Metanephros (tissue), 2 donors: ENCODE measurements around a stretch of chr10.

DNA sequence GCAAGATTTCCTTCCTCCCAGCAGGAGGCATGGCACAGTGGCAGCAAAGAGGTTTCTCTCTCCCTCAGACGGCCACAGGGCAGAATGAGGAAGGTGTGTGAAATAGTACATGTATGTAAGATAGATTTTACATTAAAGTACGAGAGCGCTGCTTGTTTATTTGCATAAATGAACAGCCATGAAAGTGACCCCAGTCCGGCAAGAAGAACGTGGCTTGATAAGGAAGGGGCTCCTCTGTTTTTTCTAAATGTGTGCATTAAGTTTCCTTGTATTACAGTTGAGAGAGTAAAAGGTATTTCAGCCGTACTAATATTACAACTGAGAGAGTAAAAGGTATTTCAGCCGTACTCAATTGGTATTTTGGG lies 130.2 kb downstream of the CELF2 start:
- RAMPAGE, long total RNA, result no peak

- RAMPAGE, long total RNA, result no peak
Observed at GRCh38 chr10:11163062-11163670, 145.5 kb downstream of the CELF2 start.

- RAMPAGE, long total RNA, result no peak
Observed at GRCh38 chr10:11164668-11165599, 147.3 kb downstream of the CELF2 start.

DNA sequence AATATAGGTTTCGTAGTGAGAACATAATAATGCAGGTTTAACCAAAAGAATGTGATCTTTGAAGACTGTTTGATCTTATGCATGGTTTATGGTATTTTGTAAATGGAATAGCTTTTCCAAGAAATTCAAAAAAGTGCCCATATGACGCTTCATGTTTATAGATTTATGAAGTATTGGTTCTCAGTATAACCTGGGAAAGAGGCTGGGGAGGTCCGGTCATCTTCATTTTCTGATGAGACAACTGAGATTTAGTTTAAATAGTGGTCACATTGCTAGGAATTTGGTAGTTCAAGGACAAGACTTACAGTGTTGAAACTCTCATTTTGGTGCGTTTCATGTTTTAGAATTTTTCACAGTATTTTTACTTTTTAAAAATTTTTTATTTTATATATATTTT lies 176.0 kb downstream of the CELF2 start:
- RAMPAGE, long total RNA, result no peak

- RAMPAGE, long total RNA, result no peak
Observed at GRCh38 chr10:11198983-11199558, 181.4 kb downstream of the CELF2 start.

DNA sequence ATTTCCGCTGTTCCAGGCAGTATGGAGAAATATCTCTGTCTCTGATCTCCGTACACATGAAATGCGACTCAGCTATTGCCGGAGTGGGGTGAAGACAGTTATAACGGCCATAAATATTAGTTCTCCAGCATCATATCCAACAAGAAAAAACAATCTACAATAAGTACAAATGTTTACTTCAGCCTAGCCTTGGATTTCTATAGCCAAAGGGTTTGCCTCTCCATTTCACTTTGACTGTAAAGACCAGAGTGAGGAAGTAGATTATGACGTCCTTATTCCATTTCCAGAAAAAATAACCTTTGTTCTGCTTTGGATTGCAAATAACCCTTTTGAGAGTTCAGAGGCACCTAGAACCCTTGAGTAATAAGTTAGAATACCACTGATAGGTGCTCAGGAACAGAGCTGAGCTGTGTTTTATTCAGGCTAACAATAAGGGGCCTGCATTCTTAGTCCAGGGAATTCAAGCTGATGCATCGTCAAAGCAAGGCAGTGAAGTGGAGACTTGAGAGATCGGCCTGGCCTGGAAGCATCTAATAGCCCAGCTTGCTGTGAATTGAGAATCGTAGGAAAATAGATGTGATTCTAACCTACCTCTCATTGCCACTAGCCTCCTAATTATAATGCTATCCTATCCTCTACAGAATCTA lies 188.2 kb downstream of the CELF2 start:
- RAMPAGE, long total RNA, result no peak

DNA sequence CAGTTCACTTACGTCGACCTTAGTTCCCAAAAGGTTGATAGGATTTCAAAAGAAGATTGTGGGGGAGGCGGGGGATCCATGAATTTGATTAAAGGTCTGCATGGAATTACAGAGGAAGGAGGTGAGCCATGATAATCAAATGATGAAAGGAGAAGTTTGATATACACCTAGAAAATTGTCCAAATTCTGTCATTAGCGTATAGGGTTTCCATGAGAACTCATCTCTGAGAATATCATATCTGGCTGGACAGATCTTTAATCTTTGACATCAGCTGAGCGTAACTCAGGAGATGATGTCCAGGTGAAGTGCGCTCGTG lies 206.7 kb downstream of the CELF2 start:
- RAMPAGE, long total RNA, result no peak

DNA sequence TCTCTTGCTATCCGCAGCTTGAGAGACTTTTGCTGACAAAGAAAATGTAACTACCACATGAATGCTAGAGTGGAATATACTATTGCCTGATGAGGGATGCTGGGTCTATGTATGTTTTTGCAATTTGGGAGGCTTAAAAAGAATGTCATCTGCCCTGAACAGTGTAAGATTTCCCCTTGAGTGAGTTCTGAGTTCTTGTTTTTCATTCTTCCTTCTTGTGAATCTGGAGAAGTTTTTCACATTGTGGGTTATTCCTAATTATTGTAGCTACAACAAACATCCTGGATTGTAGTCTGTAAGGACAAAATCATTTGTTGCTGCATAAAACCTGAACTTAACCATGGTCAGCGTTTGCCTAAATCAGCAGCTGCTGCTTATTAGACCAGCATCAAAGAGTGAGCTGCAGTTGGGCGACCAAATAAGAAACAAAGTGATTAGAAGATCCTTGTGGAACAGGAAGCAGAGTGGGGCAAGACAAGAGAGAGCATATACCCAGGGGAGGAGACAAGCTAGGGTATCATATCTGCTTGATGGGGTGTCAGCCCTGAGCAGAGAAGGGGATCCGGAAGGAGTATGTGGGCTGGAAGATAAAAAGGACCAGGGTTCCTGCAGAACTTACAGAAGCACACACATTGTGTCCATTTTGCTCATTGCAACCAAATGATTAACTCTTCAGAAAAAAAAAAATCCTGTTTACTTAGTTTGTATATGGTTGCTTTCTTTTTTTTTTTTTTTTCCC lies 213.5 kb downstream of the CELF2 start:
- RAMPAGE, long total RNA, result no peak

DNA sequence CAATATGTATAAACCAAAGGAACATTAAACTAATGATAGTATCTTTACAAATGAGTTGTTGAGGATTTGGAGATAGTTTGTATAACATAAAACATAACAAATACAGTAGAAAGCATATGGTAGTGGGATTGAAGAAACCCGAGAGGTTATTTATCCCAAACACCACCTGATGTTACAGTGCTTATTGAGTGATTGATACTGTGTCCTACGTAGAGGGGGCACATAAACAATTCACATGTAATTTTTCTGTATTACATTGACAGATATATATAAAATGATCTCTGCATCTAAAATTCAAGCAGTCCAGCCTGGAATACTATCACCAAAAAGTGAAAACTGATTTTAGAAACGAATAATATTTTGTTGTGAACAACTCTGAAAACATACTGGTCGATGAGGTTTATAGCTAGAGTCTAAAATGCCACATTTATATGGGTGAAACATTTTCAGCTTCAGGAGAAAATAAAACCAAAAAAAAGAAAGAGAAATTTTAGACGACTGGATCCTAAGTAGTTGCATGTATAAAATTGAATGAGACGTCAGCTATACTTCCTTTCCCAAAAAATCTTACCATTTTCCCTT lies 260.1 kb downstream of the CELF2 start:
- RAMPAGE, long total RNA, result no peak

DNA sequence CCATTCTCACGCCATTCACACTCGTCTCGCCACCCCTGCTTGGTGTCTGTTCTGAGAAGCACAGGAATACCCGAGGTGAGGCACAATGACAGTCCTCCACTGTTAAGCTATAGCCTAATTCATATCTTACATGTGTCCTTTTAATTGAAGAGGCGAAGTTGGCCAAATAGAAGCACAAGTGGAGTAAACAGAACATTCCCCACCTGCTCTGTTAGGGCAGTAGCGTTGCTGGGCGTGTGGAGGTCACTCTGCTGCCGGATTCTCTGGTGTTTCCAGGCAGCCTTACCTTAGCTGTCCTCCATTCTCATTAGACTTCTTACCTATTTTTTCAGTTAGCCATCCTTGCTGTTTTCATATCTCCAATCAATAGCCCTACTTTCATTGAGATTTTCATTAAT lies 291.8 kb downstream of the USP6NL start:
- RAMPAGE, long total RNA, result no peak

- RAMPAGE, long total RNA, result no peak
Observed at GRCh38 chr10:11596616-11597648, 14.5 kb downstream of the USP6NL start.

- RAMPAGE, long total RNA, result no peak
Observed at GRCh38 chr10:11631831-11632593, 20.6 kb upstream of the USP6NL start.

- RAMPAGE, long total RNA, result no peak
Observed at GRCh38 chr10:11715782-11716553, 26.2 kb upstream of the ECHDC3 start.

- RAMPAGE, long total RNA, result no peak
Observed at GRCh38 chr10:11736771-11737204, 5.4 kb upstream of the ECHDC3 start.

- RAMPAGE, long total RNA, result no peak
Observed at GRCh38 chr10:11825499-11826552, 2.7 kb downstream of the PROSER2 start.

GRCh38 chr10:11898048-11899008 lies 75.2 kb downstream of the PROSER2 start:
- RAMPAGE, long total RNA, result no peak

DNA sequence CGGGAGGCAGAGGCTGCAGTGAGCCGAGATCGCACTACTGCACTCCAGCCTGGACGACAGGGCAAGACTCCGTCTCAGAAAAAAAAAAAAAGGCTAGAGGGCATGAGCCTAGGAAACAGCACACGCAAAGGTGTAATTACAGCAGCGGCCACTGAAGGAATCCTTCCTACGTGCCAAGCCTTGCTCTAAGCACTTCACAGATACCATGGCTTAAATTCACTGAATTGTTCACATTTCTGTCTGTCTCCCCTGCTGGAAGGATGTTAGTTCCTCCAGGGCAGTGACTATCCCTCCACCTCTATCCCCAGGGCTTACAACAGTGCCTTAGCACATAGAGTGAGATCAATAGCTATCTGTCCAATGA lies 92.9 kb downstream of the PROSER2 start:
- RAMPAGE, long total RNA, result no peak

GRCh38 chr10:12193046-12193747 lies 2.5 kb downstream of the NUDT5 start:
- RAMPAGE, long total RNA, result no peak

GRCh38 chr10:12456769-12457139 lies 107.4 kb downstream of the CAMK1D start:
- RAMPAGE, long total RNA, result no peak

- RAMPAGE, long total RNA, result no peak
Observed at GRCh38 chr10:12501488-12502217, 152.3 kb downstream of the CAMK1D start.